BJ (cell line): Measurements from ENCODE around the gene IGSF10.

- CAGE, long polyA plus RNA, result no peak
- RRBS, result no CpG with 5 or more reads among the region's 4 CpGs
These were observed 29.4 kb downstream of the P2RY14 start for GRCh38 chr3:151248743-151249550.

- CAGE, long polyA plus RNA, result no peak
- RRBS, result no CpG with 5 or more reads among the region's 3 CpGs
These were observed 18.6 kb downstream of the P2RY14 start for GRCh38 chr3:151259733-151260174.

- CAGE, long polyA plus RNA, result no peak
- RRBS, result no CpG with 5 or more reads among the region's 7 CpGs
These were observed 12.4 kb downstream of the P2RY14 start for GRCh38 chr3:151265748-151266454.

GRCh38 chr3:151460173-151461434 lies at the start of gene IGSF10:
IGSF10 (minus strand) TSS chr3:151461061.
- CAGE, long polyA plus RNA, result no peak
- RRBS, result 5% methylated on average over 15 of the region's 45 CpGs

DNA sequence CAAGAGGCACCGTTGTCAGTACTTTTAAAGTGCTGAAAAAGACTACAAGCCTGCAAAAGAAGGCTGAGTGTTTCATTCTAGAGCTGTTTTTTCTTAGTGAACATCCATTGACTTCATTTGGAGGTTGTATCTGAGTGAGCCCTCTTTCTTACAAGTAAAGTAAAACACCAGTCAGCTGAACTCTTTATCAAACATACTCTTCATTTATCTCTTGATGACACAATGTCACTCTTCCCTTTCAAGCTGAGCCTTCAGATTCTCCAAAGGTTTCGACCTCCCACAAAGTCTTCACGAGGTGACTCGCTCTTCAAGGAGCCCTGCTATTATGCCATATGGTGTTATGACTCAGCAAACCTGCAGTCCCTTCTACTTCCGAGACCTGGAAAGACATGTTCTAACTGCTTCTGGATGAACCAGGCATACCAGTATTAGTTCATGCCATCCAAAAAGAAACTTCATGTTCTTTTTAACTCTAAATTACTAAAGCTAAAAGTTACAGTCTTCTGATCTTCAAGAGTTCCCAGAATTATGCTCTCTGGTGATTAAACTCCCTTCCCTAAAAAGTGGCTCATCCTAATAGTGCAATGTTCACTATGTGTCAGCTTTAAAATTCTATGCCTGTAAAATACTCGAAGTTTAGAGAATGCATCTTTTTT lies 23.2 kb downstream of the AADAC start:
- CAGE, long polyA plus RNA, result no peak
- RRBS, result no CpG with 5 or more reads among the region's 6 CpGs

- CAGE, long polyA plus RNA, result no peak
- RRBS, result no CpG with 5 or more reads among the region's 3 CpGs
These were observed 109.4 kb upstream of the MBNL1 start for GRCh38 chr3:152159356-152159784.

DNA sequence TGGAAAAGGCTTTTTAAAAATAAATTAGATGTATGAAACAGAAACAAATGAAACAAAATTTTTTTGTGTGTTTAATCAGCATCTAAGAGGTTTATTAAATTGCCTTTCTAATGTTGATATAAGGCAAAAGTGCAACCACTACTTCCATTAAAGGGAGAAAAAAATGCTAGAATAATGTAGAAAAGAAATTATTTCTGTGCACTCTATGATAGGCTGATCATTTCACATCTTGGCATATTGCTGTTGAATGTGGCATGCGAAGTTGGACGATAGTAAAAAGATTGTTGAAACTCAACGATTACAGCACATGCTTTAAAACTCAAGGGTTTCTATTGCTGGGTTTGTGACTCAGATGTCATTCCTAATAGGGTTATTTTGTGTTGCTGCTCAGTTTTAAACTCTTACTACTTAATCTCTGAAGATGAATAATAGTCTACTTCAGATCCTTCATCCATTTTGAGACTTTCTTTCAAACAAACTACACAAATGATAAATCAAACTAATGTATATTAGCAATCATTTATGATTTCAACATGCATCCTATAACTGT lies 71.4 kb upstream of the MBNL1 start:
- CAGE, long polyA plus RNA, result no peak
- RRBS, result no CpG with 5 or more reads among the region's 3 CpGs

DNA sequence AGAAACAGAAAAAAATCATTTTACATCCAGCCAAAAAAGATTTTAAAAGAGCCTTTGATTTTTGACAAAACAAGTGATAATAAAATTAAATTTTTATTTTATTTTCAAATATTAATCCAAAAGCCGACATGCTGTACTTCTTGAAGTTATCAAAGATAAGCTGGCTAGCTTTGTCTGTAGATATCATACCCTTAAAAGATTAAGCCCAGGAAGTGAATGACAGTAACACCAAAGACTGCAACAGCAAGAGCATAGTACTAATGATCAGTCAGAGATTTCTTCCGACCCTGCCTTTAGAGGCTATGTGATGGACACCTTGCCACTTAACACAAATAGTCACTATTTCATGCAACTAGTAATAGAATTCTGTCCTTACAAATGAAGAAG lies 9.3 kb upstream of the MBNL1 start:
- CAGE, long polyA plus RNA, result no peak
- RRBS, result no CpG with 5 or more reads among the region's 2 CpGs

- CAGE, long polyA plus RNA, result no peak
- RRBS, result no CpG with 5 or more reads among the region's 5 CpGs
These were observed 2.9 kb downstream of the MBNL1 start for GRCh38 chr3:152271357-152272286.

GRCh38 chr3:152298509-152299162 lies 29.9 kb downstream of the MBNL1 start:
- CAGE, long polyA plus RNA, result no peak
- RRBS, result no CpG with 5 or more reads among the region's 10 CpGs

DNA sequence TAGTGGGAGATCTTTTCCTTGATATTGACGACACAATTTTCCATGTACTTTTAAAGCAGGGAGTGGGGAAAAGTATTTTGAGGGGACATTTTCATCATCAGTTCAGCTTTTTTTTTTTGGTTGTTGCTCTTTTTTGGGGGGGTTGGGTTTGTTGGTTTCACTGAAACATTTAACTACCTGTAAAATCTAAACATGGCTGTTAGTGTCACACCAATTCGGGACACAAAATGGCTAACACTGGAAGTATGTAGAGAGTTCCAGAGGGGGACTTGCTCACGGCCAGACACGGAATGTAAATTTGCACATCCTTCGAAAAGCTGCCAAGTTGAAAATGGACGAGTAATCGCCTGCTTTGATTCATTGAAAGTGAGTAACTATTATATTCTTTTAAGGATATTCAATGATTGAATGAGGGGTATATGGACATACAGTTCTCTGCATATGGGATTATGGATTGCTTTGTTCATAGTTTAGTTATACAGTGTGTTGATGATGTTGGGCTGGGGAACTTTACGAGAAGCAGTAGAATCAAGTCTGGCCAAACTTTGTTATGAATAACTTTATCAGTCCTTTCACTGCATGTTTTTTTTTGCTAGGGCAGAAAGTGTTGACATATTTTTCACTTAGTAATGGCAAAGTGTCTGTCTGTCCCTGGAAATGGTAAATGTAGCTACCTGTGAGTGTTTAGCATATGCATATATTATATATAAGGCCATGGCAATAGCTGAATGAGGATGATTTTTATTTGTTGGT lies 31.4 kb downstream of the MBNL1 start:
- CAGE, long polyA plus RNA, result no peak
- RRBS, result no CpG with 5 or more reads among the region's 8 CpGs

DNA sequence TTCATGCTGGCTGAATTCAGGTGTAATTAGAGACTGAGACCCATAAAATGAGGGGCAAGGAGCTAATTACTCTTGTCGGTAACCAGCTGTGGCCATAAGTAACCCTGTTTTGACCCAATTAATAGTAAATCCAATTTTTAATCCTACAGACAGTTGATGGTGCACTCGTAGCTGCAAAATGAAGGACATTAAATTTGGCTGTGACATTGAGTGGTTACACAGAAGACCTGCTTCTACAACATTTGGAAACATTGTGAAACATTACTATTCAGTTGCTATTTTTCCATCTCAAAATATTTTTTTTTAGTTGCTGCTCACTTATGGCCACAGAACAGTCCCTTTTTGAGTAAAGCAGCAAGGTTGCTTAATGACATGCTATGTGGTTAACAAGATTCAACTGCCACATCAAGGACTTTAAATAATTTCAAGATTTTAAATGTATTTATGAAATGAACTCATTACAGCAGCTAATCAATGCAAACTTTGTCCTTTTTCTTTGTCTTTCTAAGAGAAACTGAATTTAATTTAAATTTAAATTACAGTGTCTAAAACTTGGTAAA lies 33.1 kb downstream of the MBNL1 start:
- CAGE, long polyA plus RNA, result no peak
- RRBS, result no CpG with 5 or more reads among the region's 2 CpGs

DNA sequence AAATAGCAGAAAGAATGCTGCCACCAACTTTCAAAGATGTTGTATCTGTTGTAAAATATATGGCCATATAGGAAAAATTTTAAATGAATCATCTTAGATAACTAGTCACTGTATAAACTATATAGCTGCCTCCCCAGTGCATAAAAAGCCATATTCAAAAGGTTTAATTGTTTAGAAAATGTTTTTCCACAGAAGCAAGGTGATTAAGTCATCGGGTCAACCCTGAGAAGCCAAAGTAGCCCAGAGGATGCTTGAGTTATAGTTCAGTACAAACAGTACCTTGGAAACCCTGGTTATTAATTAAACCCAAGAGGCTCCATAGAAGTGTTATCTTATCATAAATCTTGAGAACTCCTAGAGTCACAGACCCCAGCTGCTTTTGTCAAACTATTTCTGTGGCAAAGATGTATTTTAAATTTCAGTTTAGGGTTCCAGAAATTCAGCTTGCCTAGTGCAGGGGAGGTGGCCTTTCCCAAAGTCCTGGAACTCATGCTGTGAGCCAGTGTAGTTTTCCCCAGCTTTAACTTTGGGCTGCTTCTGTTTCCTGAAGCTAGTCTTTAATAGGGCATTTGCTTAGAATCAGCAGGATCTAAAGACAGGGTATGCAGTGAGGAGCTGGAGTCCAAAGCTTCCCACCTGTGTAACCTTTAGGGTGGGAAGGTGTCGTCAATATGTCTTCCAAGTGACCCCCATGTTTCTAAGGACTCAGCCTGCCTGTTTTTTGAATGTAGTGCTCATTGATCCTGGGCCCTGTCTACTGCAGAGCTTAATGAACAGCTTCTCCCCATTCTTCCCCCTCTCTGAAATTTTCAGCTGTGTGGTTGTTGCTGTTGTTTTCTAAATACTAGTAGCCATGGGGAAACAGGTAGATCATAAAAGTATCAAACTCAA lies 39.4 kb downstream of the MBNL1 start:
- CAGE, long polyA plus RNA, result no peak
- RRBS, result no CpG with 5 or more reads among the region's 2 CpGs

DNA sequence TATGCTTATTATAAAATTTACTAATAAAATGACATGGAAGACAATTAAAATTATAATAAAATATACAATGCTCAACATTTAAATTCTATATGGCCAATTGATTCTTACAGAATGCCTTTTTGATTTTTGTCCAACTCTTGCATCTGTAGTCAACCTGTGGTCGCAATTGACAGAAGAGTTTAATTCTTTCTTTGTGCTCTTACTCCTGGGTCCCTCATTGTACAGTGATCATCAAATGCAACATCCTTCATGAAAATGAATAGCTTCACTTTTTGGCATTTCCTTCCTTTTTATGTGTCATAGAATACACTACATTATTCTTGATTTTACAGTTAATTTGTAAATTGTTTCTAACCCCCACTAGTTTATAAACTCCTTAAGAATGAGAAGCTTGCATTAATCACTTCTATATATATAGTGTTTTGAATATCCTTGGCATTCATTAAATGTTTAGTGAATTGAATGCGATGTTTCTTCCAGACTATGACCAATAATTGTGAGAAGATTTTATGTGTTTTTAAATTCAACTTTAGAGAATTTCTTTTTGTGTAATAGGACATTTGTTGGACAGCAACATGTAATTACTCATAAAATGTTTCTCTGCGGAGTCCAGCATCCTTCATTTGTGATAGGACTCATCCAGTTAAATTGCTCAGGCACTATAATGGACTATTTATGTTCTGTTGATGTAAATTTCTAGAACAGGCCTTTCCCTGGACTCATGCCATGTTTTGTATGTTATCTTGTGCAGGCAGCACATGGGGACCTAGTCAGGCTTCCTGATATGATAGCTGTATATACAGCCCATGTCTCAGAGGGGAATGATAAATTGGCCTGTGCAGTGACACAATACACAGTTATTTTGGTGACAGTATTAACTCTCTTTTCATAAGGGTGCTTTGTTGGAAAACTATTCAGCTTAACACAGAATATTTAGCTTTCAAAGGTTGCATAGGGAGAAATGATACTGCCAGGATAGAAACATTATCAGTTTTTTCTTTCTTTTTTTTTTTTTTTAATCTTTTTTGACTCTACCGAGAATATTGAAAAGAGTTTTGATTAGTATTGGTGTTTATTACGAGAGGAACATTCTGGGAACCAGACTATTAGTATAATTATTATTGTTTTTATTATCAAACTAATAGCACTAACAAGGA lies 51.3 kb downstream of the MBNL1 start:
- CAGE, long polyA plus RNA, result no peak
- RRBS, result no CpG with 5 or more reads among the region's 5 CpGs

DNA sequence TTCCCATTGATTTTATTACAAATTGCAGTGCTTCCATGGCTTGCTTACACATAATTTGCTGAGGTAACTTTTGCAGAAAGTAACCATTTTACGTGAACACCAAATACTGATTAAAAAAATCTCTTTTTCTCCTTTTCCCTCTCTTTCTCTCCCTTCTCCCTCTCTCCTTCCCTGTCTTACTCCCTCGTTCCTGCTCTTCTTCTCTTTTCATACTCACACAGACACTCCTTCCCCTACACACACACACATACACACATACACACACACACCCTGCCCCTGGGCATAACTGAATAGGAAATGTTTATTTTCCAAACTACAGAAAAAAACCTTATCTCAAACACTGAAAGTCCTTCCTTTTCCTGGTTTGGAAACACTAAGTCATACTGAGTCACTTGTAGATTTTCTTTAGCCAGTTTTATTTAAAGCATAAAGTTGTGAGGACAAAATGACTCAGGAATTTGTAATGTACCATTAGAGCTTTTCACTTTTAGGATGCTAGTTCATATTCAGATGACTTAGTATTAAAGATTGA lies 62.3 kb downstream of the MBNL1 start:
- CAGE, long polyA plus RNA, result no peak
- RRBS, result no CpG with 5 or more reads among the region's 2 CpGs

- CAGE, long polyA plus RNA, result no peak
- RRBS, result no CpG with 5 or more reads among the region's 3 CpGs
These were observed 92.1 kb downstream of the MBNL1 start for GRCh38 chr3:152360796-152361339.

GRCh38 chr3:152393708-152395120 lies 125.5 kb downstream of the MBNL1 start:
- CAGE, long polyA plus RNA, result no peak
- RRBS, result no CpG with 5 or more reads among the region's 13 CpGs

GRCh38 chr3:152463504-152464036 lies 194.8 kb downstream of the MBNL1 start:
- CAGE, long polyA plus RNA, result no peak
- RRBS, result no CpG with 5 or more reads among the region's 1 CpG

GRCh38 chr3:152736850-152737447 lies 98.0 kb upstream of the P2RY1 start:
- CAGE, long polyA plus RNA, result no peak
- RRBS, result no CpG with 5 or more reads among the region's 3 CpGs

- CAGE, long polyA plus RNA, result no peak
- RRBS, result no CpG with 5 or more reads among the region's 3 CpGs
These were observed 74.5 kb downstream of the P2RY1 start for GRCh38 chr3:152909297-152910026.